Glomerular endothelial cell (primary cell): ENCODE measurements around a stretch of chr1.

DNA sequence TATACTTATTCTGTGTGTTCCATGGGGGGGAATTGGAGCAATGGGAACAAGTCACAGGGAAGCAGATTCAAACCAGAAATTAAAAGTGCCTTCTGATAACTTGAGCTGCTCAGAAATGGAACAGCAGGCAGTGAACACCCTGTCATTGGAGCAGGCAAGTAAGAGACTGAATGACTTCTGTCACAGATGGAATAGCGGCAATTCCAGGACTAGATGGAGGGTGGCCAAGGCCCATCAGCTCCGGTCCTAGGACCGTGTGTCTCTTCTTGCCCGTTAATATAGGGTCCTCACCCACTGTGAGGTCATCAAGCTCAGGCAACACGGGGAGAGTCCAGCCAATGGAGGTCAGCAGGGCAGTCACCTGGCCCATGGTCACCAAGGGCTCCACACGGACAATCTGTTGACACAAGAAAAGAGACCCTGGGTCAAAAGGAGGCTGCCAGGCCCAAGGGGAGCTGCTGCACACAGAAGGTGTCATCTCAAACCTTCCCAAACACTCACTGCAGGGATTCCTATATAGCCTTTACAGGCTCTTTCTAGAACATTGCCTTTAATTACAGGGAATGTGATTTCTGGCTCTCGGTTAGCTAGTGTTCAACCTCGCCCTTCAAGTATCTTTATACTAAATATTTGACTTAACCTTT, 11.2 kb downstream of the DHCR24 start:
- RAMPAGE, long total RNA, result no peak

GRCh38 chr1:54887756-54888892, 1.1 kb upstream of the DHCR24 start:
- RAMPAGE, long total RNA, result no peak

GRCh38 chr1:55064093-55064593, 24.8 kb downstream of the PCSK9 start:
- RAMPAGE, long total RNA, result no peak

DNA sequence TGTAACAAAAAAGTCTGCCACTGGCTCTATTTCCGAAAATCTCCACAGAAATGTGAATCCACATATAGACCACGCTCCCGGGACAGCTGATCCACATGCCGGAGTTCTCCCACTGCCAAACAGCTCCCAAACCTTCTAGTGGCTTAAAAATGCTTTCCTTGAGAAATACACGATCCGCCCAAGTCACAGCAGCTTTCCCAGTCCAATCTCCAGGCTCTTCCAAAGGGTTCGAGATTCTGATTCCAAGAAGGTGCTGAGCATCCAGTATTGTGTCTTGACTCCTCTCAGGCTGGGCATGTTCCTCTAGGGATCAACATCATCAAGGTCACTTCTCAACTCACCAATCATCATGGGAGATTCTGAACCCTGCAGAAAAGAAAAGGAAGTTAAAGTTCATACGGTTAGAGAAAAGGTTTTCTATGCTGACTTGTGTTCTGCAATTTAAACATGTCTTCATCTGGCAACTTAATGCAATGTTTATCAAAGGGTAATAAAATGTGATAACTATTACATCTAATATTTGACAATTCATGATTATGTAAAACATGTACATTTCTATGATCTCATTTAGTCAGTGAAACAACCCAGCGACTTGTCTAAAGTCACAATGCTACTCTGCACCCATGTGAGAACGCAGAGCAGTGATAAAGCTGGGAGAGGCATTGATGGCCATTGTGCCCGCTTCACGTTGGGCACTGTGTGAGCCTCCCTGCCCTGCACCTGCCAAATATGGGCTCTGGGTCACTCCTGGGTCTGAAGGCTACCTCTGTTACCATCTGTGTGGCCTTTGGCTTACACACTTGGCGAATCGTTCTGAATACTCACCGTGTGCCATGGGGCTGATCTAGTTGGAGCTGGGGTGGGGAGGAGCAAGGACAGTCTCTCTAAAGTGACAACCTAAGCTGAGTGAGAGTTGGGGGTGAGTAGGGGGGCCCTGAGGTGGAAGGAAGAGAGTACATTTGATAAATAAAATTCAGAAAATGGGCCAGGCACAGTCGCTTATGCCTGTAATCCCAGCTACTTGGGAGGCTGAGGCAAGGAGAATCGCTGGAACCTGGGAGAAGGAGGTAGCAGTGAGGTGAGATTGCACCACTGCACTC, 29.7 kb downstream of the PCSK9 start:
- RAMPAGE, long total RNA, result no peak

GRCh38 chr1:55072215-55072635, 32.9 kb downstream of the PCSK9 start:
- RAMPAGE, long total RNA, result no peak

- RAMPAGE, long total RNA, result no peak
Observed at GRCh38 chr1:55125847-55126622, 86.7 kb downstream of the PCSK9 start.

DNA sequence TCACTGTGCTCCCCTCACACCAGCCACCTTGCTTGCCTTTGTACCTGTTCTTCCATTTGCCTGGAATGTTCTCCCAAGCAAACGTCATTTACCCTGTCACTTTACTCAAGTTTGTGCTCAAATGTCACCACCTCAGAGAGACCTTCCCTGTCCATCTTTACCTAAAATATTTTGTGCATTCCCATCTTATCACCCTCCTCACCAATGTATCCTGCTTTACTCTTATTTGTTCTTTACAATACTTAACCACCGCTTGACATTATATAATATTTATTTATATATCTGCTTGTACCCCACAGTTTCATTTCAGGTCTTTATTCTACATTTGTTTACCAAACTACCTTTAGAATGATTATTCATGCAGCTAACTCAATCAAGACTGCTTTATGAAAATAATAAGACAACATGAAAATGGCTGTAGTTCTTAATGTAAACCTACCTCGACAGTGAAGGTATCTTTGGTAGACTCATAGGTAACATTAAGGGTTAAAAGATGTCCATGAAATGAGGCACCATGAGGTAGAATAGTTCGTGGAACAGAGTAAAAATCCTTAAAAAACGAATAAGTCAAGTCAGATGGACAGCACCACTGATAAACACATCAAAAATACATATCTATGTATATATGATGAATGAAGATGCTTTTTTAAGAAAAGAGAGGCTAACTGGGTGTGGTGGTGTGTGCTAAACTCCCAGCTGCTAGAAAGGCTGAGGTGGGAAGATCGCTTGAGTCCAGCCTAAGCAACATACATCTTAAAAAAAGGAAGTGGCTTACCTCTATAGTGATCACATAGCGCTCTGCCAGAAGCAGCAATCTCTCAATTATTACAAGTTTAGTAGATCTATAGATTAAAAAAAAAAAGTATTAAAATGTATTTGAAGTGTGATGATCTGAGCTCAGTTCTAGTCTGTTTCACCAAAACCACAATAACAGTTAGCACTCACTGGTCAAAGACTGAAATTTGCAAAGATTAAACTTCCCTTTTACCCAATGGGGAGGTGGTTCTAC, 76.7 kb downstream of the USP24 start:
- RAMPAGE, long total RNA, result no peak

DNA sequence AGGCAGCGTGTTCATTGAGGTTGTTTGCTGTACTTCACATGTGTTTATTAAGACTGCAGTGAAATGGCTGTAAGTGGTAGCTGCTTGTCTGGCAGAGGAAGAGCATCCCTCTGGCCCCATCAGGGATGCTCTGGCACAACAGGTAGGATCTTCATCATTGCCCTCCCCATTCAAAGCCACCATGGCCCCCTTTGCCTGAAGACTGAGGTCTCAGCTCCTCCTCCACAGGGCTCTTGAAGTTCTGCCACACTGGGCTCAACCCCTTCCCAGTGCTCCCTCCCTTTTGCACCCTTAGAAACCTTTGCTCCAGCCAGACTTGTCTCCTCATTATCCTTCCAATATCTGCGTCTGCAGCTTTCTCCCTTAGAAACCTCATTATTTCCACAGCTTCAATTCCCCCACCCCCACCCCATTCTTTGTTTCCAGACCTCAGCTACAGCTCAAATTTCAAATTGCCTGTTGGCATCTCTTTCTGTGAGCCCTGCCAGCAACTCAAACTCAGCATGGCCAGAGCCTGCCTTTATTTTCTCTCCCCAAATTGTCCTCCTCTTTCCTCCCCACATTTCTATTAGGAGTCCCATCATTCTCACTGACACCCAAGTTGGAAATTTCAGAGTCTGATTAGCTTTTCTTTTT, 369.6 kb upstream of the USP24 start:
- RAMPAGE, long total RNA, result no peak

- RAMPAGE, long total RNA, result no peak
Observed at GRCh38 chr1:55814899-55815358, 599.8 kb upstream of the USP24 start.

GRCh38 chr1:56411506-56412201, 167.7 kb downstream of the PLPP3 start:
- RAMPAGE, long total RNA, result no peak

DNA sequence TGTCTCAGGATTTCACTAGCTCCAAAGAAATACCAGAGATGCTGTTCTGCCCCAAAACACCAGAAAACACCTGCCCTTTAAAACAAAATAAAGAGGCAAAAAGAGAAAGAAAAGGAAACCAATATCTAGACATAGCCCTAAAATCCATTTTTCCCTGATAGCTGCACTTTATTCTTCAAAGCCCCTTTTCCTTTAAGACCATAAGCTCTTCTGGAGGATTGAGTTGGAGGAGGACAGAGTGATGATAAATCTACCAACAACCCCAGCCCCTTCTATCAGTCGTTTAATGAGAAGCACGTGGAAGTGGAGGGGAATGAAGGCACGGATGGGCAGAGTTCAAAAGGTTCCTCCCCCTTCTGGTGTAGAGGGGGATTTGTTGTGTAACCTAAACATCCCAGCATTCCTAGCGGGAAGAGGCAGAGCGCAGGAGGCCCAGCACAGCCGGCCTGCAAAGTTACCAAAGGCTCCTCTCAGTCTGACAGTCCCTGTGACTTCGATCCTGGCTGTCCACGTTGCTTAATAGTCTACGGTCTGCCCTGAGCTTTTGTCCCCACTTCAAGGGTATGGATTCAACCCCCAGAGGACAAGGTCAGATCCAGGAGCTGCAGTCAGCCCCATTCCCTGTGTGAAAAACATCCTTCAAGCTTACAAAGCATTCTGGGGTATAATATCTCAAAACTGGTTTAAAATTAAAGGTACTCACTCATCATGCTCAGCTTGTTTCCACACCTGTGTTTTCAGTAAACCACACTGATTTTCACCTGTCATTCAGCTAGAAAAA, 118.1 kb downstream of the PLPP3 start:
- RAMPAGE, long total RNA, result no peak

DNA sequence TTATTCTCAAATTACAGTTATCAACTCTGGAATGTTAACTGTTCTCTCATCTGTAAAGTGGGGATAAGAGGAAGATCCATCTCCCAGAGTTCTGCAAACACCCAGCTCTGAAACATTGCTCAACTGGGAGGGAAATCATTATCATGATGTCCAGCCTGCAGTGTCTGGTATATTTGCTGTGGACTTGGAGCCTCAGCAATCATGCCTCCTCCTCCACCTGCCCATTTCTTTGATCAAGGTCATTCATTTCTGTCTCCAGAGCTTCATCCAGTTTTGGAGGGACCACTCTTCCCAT, 39.4 kb downstream of the C8A start:
- RAMPAGE, long total RNA, result no peak

DNA sequence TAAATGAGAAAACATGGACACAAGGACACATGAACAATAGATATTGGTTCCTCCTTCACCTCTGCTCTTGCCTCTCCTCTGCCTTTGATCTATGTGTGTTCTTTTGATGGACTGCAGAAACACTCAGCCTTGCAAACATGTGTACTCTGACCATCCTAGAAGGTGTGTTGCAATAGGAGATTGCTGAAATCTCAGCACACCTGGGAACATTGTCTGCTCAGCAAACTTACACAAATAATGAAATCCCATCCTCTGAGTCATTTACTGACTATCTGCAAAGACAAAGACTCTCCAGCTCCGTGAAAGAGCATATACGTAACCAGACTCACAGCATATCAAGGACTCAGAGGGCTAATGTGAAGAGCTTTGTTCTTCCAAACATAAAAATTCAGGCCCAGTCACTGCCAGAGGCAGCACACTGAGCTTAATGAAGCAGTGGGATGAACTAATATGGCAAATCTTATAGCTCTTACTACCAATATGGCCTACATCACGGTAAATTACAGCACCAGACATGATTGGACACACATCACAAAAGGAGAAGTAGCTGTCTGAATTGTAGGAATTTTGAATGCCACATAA, 143.6 kb downstream of the DAB1 start:
- RAMPAGE, long total RNA, result no peak

DNA sequence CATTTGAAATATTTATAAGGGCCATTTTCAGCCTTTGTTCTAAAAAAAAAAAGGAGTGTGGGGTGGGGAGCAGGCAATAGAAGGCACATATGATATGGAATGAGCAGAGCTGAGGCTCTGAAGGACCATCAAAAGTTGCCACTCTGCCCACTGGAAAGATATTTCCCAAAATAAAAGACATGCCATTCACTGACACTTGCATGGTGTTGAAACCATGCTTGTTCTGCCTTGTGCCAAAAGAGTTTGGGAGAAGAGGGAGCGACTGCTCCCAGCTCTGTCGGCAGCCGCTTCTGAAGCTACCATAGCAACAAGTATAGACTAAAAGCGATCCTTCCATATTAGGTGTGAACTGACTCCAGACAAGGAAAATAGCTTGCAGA, 264.0 kb downstream of the OMA1 start:
- RAMPAGE, long total RNA, result no peak

DNA sequence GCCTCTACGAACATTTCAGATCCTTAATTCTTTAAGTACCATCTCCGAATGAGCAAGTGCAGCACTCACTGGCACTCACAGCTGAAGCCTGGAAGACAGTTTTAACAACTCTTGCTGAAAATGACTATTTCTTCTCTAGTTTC, 1.0 kb downstream of the OMA1 start:
- RAMPAGE, long total RNA, result no peak

GRCh38 chr1:58575997-58576284, 1.1 kb downstream of the TACSTD2 start:
- RAMPAGE, long total RNA, result no peak

DNA sequence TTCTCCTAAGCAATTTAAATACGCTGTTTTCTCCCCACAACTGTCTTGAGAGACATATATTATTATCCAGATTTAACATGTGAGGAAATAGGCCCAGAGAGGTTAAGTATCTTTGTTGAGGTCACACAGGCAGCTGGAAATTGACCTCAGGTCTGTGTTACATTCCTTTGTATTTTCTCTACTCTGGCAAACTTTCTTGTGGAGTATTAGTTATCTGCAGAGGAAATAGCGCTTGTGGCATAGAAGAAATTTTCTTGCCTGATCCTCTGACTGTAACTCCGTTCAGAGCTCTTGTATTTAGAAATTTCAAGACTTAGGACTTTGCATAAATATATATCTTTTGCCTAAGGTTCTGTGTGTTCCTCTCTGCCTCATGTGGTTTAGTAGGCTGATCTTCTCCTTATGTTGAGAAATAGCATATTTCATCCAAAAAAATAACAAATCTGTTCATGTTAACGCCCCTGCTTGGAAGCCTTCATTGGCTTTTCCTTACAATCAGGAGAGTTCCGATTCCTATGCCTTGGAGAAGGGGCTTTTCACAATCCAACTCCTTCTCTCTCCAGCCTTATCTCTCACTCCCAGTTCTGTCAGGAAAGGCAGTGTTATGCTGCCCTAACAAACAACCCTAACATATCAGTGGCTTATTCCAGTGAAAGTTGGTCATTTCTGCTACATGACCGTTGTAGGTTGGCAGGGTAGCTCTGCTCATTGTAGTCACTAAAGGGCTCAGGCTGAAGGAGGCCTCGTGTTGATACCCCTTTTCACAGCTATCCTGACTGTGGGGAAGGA, 2.5 kb upstream of the JUN start:
- RAMPAGE, long total RNA, result no peak

DNA sequence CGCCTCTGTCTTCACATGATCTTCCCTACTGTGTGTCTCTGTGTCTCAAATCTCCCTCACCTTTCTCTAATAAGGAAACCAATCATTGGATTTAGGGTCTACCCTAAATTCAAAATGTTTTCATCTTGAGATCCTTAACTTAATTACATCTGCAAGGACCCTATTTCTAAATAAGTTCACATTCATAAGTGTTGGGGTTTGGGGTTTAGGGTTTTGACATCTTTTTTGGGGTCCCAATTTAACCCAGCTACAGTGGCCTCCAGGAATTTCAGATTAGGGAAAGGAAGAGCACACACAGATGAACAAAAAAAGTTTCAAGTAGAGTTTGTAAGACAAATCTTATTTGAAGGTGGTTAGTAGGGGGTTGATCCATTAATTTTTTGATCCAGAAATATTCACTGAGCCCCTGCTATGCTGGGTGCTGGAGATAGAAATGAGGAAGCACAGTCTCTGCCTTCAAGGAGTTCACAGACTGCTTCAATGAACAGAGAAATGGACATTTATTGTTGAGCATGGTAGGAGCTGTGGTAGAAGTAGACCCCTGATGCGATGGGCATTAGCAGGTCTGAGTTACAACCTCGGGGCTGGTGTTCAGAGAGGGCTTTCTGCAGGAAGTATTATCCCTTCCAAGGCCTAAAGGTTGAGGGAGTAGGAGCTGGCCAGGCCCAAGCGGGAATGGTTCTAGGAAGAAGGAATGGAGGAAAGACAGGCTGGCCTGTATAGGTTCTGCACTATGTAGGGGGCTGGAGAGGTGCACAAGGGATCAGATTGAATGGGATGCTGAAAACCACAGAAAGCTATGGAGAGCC, 23.2 kb upstream of the JUN start:
- RAMPAGE, long total RNA, result no peak

- RAMPAGE, long total RNA, result no peak
Observed at GRCh38 chr1:58819511-58819964, 35.7 kb upstream of the JUN start.

DNA sequence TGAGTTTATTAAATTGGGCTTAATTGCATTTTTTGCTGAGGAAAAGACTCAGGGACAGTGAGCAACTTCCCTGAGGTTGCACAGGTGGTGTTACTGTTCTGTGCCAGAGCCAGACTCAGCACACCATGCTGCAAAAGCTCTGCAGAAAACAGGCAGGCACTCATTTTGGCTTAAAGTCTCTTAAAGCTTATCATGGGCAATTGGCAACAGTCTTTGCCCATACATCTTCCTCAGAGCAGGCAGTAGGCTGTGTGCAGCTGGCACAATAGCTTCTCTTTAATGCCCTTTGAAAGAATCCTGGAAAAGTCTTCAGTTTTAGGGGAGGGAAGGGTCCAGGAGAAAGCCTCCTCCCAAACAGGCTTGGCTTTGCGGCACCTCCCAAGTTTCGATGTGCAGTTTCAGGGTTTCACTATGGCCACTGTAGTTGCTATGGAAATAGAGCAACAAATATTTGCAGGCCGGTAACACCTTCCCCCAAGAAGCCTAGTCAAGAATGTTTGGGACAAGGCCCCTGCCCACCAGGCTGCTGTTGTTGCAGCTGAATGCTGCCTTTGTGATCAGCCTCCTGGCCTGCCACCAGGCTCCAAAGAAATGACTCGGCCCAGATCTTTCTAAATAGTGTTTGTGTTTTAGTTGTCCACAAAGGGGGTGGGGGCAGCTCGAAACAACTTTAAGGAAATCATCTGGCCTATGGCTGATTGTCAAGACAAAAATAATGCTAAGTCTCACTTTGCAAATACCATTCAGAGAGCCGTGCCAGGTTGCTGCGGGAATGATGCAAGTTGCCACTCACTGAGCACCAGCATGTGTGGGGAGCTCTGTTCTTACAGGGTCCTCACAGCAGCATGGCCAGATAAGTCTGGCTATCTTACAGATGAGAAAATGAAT, 90.9 kb upstream of the JUN start:
- RAMPAGE, long total RNA, result no peak